Left lobe of liver (tissue), 1 donor: ENCODE data around the gene FAM20B.

DNA sequence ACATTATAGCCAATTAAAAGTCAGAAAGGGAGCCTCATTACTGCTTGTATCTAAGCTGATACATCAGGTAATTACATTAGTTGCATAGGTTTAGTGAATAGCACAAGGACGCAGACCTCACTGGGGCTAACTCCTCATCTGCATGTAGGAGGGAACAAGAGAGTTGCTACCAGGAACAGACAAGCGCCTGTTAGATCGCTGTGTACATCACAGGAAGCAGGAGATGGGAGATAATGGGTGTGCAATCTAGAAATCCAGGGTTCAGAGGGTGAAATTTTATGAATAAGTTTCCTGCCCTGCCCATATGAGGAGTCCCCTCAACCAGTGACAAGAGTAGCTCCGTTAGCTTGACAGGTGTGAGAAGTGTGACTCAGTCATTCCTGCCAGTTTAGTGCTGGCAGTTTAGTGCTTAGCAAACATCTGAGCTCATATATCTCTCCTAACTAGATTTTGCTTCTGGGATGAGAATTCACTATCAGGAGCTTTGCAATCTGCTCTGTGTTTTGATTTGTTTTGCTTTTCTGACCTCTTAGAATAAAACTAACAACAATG, 96.8 kb upstream of the TNR start:
- PRO-cap: no peak

GRCh38 chr1:176101229-176101838, 105.8 kb downstream of the COP1 start:
- PRO-cap: no peak

DNA sequence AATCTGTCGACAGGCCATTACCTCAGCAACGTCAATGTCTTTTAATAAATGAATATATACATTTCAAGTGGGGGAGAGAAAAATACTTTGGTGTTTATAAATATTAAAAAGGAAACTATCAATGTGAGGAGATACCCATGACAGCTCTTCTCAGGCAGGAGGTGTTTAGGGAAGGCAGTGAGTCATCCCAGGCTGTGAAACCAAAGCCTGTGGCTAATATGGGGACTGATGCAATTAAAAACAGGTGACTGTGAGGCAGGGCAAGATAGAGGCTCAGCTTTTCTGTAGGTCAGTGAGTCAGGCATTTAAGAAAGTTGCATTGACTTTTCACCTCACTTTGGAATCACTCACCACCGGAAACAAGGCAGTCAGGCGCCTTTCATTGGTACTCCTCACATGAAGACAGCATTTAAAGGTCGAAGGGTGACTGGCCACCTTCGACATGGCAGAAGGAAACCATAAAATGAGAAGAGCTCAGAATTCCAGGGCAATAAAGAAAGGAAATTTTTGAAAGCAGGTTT, 54.5 kb downstream of the PAPPA2 start:
- PRO-cap: no peak

- PRO-cap: unidirectional peak, plus-strand start at chr1:177968414
These were observed 1.6 kb downstream of the SEC16B start for GRCh38 chr1:177968246-177968584.

GRCh38 chr1:178102330-178102636, 8.4 kb downstream of the RASAL2 start:
- PRO-cap: unidirectional peak, plus-strand start at chr1:178102482

DNA sequence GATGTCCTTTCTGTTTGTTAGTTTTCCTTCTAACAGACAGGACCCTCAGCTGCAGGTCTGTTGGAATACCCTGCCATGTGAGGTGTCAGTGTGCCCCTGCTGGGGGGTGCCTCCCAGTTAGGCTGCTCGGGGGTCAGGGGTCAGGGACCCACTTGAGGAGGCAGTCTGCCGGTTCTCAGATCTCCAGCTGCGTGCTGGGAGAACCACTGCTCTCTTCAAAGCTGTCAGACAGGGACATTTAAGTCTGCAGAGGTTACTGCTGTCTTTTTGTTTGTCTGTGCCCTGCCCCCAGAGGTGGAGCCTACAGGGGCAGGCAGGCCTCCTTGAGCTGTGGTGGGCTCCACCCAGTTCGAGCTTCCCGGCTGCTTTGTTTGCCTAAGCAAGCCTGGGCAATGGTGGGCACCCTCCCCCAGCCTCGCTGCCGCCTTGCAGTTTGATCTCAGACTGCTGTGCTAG, 176.8 kb downstream of the CLEC20A start:
- PRO-cap: no peak

GRCh38 chr1:178341045-178341758, 155.6 kb downstream of the CLEC20A start:
- PRO-cap: no peak

DNA sequence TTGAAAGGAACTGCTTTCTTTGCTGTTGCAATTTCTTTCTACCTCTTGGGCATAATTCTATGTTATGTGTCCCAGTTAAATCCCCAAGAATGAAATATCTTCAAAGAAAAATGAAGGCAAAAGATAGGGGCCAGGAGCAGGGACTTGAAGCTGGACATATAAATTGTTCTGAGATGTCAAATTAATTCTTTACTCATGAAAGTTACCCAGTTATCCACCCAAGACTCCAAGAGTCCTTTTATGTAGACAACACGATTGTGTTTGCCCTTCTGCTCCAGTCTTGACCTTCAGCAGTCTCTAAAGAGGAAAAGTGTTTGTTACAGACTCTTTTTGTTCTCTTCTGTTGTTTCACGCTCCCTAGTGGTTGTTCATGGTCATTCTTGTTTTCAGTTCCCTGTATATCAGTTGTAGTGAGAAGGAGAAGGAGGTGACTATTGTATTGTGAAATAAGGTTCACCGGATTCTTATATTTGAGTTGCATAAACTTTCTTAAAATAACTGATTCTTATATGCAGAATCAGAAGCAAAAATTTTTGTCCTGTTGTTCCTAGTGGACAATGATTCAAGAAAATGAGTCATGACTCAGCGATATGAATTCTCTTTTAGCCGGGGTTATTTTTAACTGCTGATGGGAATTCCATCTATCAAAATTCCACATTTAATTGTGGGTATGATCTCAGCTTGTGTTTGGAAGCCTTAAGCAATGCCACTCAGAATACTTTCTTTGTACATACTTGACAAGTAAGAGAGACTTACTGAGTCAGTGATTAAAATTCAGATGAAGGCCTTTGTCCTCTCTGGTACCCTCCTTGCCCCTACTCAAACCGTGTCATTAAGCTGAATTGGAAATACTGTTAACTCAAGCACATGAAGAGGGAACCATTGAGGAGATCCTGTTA, 152.2 kb downstream of the CLEC20A start:
- PRO-cap: no peak

- PRO-cap: no peak
These were observed 8.5 kb downstream of the ANGPTL1 start for GRCh38 chr1:178862193-178862998.

DNA sequence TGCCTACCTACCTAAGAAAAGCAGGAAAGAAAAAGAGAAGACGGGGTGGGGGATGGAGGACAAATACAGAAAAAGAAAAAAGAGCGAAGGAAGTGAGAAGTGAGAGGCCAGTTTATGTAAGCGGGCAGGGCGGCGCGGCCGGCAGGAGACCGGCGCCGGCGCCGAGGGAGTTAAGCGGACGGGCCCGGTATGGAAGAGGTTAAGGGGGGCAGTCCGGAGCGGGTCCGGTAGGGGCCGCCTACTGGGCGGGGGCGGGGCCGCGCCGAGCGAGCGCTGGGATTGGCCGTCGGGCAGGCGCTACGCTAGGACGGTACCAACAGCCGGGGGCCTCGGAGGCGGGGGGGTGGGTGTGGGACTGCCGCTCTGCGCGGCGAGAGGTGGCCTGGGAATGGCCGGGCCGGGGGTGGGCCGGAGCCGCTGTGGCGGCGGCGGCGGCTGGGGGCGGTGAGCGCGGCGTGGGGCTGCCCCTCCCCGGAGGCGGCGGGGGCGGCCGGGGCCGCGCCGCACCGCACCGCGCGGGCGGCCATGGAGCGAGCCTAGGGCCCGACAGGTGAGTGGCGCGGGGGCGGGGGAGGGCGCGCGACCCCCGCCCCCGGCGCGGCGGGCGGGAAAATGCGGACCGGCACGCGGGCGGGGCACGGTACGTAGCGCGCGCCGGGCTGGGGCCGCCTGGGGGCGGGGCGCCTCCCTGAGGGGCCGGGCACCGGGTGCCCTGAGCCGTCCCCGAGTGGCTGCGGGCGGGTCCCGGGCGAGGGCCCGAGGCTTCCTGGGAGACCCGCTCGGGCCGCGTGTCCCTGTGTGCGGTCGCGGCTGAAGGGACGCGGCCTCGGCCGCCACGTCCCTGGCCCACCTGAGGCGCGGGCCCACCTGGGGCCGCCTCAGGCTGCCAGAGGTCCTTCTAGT, at the start of gene FAM20B:
Gene FAM20B (plus strand): TSS at position 346 of the 903 bp plus-strand sequence.
- PRO-cap: unidirectional peak, plus-strand start at position 305 of the sequence; unidirectional peak, plus-strand start at position 373 of the sequence; bidirectional peak, plus-strand start at position 726 of the sequence, minus-strand start at position 616 of the sequence

DNA sequence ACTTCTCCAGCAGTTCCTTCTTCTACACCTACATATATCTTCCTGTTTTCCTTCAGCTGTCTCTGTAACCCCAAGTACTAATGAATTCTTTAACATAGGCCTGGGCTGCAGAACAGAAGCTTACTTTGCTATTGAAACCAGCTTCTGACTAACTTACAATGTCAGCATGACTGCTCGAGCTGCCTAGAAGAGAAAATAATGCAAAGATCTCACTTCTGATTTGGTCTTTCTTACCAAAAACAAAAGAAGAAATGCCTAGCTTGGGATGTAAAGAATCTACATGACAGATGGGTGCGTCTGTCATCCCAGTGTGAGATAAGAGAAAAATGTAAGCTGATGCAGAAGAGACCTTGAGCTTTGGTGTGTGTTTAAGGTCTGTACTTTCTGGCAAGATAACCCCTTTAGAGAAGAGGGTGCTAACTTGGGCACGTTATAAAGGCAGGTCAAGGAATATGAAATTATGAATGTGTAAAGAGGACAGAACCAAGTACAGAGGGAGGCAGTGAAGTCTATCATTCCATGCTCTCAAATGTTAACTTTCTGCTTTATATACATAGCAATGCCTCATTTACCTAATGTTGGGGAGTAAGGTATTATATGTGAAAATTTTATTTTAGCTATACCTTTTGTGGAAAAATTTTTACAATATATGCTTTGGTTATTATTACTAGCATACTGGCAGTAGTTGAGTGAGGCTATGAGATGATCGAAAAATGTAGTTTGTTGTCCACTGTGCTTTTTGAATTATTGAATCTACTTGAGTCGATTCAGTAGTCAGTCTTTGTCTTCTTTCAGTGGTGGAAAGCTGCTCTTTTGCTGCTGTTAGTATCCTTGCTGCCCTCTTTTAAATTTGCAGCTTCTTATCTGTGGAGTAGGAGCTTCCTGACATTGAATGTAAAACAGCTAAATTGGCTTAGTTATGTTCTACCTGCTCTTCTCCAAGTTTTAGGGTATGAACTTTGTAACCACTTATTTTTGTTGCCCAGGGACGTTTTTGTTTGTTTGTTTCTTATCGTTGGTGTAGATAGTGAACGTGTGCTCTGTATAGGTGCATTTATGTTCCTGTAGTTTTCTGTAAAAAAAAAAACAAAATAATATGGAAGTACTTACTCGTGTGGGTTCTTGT, 3.9 kb downstream of the FAM20B start:
- PRO-cap: no peak

GRCh38 chr1:179095351-179096129, 13.7 kb downstream of the TOR3A start:
- PRO-cap: no peak

DNA sequence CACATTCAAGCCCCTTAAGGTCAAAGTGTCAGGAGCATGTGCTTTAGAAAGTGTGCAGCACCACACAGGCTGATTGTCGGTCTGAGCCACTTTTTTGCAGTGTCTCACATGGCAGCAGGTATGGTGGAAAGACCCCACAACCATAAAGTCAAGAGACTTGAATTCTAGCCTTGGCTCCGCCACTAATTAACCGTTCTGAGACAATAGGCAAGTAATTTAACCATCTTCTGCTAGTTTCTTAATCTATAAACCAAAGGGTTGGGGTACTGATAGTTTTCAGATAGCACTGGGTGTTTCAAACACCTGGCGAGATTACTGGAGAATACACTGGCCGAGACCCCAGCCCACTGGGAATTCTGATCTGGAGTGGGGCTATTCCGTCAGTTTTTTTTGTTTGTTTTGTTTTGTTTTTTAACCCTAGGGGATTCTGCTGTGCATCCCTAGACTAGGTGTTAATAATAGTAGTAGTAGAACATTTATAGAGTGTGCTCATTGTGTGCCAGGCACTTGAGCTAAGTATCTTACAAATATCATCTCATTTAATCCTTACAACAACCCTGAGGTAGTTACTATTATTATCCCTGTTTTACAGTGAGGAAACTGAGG, 21.9 kb downstream of the TOR3A start:
- PRO-cap: no peak

- PRO-cap: no peak
These were observed 5.3 kb downstream of the SOAT1 start for GRCh38 chr1:179298832-179299322.

DNA sequence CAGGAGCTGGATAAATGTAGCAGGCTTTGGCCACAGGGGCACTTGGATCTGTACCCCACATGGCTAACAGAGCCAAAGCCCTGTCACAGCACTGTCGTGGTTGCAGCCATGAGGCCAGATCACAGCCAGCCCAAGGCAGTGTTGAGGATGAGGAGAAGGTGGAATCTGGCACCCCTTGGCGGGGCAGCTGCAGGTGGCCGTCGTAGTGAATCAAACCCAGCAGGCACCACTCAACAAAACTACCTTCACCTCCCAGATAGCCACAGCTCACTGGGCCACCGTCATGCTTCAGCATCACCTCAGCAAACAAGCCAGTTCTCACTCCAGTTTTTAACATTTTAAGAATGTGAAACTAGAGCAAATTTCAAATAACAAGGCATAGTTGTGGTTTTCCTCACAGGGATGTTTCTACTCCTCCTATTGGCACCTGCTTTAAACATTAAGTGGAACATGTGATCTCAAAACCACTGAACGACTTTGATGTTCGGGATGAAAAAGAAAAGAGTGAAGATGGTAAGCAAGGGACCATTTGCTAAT, 45.7 kb downstream of the TOR1AIP2 start:
- PRO-cap: no peak

GRCh38 chr1:179917343-179918046, 35.4 kb downstream of the TOR1AIP1 start:
- PRO-cap: no peak

DNA sequence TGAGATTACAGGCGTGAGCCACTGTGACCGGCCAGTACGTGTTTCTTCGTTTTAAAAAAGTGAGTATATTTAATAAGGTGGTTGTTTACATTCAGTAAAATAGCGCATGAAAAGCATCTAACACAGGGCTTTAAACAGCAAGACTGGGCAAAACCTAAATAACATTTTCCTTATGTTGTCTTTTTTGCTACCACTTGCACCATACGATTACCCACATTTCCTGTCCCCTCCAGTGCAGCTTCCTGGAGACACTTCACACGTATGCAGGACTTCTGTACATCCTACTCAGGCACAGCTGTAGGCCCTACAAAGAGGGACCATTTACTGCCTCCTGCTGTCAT, 1.1 kb upstream of the CEP350 start:
- PRO-cap: no peak

DNA sequence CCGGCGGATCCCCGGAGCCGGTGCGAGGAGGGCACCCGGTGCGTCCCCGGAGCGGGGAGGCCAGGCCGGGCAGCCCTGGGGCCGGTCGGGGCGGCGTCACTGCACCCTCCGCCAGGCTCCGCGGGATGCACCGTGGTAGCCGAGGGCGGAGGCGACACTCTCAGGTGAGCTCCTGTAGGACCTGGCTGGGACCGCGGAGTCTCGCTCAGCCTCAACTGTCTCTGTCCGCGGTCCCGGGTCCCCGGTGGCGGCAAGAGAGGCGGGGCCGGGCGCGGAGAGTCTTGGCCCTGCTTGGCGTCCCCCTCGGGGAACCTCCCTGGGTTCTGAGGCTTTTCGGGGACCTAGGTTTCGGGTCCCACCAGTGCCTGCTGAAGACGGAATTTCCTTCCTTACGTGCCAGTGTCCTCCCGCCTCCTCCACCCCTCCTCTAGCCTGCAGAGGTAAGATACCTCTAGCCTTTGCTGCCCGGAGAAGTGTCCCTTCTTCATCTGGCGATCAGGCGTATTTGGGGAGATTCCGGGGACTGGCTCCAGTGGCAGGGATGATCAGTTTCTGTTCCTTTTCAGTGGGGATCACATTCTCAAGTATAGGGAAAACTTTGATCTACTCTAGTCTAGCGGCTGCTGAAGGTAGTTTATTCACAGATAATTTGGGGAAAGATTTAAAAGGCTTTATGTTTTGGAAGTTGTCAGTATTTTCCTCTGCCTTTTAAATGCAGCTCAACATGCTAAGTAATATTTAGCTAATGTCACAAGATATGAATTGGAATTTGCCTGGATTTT, 560 bp downstream of the CEP350 start:
- PRO-cap: no peak

- PRO-cap: no peak
These were observed 51.6 kb downstream of the CEP350 start for GRCh38 chr1:180005968-180006758.

- PRO-cap: no peak
These were observed 65.8 kb downstream of the CEP350 start for GRCh38 chr1:180020048-180021095.